Caco-2 (cell line): ENCODE measurements around the genes GSAP and RSBN1L.

DNA sequence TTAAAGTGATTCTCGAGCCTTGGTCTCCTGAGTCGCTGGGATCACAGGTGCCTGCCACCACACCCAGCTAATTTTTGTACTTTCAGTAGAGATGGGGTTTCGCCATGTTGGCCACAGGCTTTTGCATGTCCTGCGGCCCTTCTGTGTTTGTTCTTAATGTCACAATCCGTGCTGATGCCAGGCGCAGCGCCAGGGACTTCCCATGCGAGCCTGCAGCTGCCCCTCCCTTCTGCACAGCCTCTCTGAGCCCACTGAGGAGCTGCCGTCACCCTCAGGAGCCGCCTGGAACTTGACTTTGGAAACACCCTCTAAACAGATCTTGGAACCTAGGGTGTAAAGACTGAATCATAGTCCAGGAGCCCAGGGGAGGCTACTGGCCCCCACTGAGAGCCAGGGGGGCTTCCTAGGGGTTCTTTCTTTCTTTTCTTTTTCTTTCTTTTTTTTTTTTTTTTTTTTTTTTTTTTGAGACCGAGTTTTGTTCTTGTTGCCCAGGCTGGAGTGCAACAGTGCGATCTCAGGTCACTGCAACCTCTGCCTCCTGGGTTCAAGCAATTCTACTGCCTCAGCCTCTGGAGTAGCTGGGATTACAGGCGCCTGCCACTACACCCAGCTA, 24.1 kb downstream of the SPDYE17 start:
- PRO-cap: no peak
- RRBS: no CpG with 5 or more reads among the region's 13 CpGs

DNA sequence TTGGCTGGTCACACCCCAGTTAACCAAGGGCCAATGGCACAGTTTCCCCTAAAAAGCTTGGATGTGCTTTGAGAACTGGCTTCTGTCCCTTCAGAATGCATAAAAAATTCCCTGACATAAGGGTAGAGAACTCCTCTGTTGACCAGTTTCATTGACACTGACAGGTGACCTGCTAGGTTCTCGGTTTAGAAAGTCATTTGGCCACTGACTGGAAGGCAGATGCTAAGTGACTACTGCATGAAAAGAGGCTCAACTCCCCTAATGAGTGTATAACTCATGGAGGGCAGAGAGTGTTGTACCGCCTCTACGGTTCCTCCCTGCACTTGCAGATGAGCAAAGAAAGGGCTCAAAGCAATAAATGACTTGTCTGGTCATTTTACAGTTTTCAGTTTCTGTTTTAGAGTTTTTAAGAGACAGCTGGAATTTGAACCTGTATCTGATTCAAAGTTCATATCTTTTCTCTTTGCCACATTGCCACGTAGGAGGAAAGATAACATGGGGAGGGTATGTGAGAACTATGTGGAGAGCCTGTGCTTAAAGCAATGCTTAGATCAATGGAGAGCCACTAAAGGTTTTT, 2.9 kb upstream of the FGL2 start:
- PRO-cap: no peak
- RRBS: no CpG with 5 or more reads among the region's 4 CpGs

GRCh38 chr7:77224305-77225012, 24.8 kb upstream of the FGL2 start:
- PRO-cap: no peak
- RRBS: no CpG with 5 or more reads among the region's 4 CpGs

DNA sequence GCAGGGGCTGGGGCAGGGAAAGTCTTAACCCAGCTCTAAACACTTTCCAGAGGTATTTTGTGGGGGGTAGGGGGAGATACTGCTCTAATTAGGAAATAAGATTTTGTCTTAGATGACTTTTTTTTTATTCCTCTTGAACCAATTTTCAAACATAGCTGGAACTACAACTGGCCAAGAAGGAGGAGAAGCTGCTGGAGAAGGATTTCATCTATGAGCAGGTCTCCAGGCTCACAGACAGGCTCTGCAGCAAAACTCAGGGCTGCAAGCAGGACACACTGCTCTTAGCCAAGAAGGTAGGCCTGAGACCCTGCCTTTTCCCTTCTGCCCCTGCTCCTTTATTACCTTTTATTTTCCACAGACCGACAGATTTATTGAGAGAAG, 87.7 kb upstream of the FGL2 start:
- PRO-cap: no peak
- RRBS: no CpG with 5 or more reads among the region's 1 CpG

- PRO-cap: bidirectional peak, plus-strand start at chr7:77415996, minus-strand start at chr7:77415788; bidirectional peak, plus-strand start at chr7:77416211, minus-strand start at chr7:77416424; unidirectional peak, minus-strand start at chr7:77416834
- RRBS: 2% methylated on average over 65 of the region's 107 CpGs
These were observed at the start of gene GSAP for GRCh38 chr7:77415848-77417105. Gene GSAP (minus strand): TSS chr7:77416349.

GRCh38 chr7:77427779-77428530, 11.8 kb upstream of the GSAP start:
- PRO-cap: no peak
- RRBS: no CpG with 5 or more reads among the region's 6 CpGs

GRCh38 chr7:77562941-77563801, 26.1 kb downstream of the PTPN12 start:
- PRO-cap: no peak
- RRBS: no CpG with 5 or more reads among the region's 3 CpGs

DNA sequence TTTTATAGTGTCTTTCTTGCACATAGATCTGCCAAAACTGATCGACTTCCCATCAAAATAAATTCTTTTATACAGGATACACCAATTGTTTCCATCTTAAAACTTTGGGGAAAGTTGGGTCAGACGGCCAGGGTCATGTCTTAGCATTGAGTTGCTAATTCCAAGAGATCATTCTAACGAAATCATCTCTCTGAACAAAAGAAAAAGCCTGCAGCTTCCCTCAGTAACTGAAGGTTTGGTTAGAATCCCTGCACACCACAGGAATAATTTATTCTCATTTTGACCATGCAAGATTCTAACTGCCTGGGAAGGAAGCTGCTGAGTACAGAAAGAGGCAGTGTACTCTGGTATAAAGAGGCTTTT, 77.1 kb upstream of the RSBN1L start:
- PRO-cap: no peak
- RRBS: no CpG with 5 or more reads among the region's 3 CpGs

DNA sequence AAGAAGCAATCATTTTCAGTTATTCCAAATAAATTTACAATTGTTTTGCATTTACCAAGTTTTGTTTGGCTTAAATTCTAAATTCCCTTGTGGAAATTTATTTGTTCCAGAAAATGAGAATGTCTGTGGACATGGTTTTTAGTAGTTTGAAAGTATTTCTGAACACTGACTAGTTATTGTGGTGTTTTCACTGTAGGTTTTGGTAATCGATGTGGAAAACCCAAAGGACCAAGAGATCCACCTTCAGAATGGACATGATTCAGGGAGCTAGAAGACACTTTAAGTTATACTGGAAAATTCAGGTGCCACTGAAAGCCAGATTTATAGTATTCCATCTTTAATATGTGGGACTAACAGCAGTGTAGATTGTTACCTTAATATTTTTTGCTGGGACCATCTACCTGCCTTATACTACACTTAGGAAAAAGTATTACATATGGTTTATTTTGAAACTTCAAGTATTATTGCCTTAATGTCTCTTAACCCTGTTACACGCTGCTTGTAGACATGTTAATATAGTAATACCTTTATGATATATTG, 57.2 kb upstream of the RSBN1L start:
- PRO-cap: no peak
- RRBS: no CpG with 5 or more reads among the region's 2 CpGs

- PRO-cap: bidirectional peak, plus-strand start at chr7:77696467, minus-strand start at chr7:77696255
- RRBS: 5% methylated on average over 6 of the region's 17 CpGs
These were observed at the start of gene RSBN1L for GRCh38 chr7:77696390-77696529. Gene RSBN1L (plus strand): TSS chr7:77696459.

DNA sequence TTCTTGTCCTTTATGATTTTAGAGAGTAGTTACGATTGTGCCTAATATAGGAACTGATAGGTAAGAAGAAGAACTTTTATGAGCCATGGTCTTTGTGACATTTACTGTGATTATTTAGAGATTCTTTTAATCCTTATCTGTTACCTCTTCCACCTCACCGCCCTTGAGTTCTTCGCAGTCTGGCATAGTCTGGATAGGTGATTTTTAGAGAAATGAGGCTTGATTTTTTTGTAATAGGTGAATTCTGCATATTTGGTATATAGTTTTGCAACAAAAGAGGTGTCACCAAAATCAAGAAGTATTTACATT, 37.0 kb downstream of the TMEM60 start:
- PRO-cap: no peak
- RRBS: no CpG with 5 or more reads among the region's 3 CpGs

DNA sequence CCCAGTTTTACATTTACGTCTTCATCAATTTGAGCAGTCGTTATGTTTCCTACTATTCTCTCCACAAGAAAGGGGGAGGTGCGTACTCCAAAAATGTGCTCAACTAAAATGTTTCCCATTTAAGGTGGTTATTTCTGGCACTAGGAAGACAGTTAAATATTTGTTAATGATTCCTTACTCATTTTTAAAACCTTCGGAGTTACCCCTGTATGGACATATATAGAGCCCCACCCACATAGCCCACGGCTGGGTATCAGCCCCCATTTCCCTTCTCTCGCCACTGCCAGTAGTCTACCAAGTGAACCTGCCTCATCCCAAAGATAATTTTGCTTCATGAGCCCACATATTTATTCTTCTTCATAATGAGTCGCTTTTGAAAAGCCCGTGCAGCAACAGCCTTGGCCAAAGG, 719 bp downstream of the TMEM60 start:
- PRO-cap: no peak
- RRBS: no CpG with 5 or more reads among the region's 8 CpGs

DNA sequence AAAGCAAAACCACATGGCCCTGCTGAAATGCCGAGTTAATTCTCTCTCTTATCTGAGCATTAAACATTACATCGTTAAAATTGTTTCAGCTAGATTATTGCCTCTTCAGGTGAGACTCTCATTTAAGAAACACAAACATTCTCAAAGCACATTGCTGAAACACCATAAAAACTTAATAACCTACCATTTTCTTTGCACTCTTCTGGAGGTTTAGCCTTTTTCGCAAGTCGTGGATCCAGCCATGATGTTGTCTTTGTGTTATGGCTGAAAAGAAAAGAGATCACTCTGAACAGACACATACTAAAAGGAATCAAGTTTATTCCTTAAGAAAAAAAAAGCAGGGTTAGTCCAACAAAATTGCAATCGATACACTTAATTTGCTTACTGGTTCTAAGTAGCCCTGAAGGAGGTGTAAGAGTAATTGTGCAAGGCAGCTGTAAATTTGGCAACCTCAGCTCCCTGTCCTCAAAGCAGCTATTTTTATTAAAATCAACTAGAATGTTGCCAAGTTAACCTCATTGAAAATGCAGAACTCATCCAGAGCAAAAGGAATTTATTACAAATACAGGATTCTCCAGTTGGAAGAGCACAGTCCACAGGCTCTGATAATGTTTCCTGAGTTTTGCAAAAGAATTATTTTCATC, 691.5 kb upstream of the TMEM60 start:
- PRO-cap: no peak
- RRBS: no CpG with 5 or more reads among the region's 5 CpGs

DNA sequence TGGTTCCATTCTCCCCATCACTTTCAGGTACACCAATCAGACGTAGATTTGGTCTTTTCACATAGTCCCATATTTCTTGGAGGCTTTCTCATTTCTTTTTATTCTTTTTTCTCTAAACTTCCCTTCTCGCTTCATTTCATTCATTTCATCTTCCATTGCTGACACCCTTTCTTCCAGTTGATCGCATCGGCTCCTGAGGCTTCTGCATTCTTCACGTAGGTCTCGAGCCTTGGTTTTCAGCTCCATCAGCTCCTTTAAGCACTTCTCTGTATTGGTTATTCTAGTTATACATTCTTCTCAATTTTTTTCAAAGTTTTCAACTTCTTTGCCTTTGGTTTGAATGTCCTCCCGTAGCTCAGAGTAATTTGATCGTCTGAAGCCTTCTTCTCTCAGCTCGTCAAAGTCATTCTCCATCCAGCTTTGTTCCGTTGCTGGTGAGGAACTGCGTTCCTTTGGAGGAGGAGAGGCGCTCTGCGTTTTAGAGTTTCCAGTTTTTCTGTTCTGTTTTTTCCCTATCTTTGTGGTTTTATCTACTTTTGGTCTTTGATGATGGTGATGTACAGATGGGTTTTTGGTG, 219.0 kb downstream of the MAGI2 start:
- PRO-cap: no peak
- RRBS: no CpG with 5 or more reads among the region's 13 CpGs

GRCh38 chr7:80135309-80135898, 773 bp downstream of the GNAI1 start:
- PRO-cap: no peak
- RRBS: 3% methylated on average over 12 of the region's 52 CpGs

- PRO-cap: no peak
- RRBS: no CpG with 5 or more reads among the region's 6 CpGs
These were observed 137.5 kb downstream of the GNAT3 start for GRCh38 chr7:80374343-80374817.

GRCh38 chr7:80639617-80640430, 1.4 kb downstream of the CD36 start:
- PRO-cap: no peak

DNA sequence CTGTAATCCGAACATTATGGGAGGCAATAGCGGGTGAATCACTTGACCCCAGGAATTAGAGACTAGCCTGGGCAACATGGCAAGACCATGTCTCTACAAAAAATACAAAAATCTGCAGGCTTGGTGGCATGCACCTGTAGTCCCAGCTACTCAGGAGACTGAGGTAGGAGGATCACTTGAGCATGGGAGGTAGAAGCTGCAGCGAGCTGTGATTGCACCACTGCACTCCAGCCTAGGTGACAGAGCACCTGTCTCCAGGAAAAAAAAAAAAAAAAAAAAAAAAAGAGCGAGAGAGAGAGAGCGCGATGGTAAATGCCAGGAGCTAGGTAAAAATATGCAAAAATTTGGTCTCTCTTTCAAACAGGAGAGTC, 78.6 kb downstream of the SEMA3C start:
- PRO-cap: no peak
- RRBS: no CpG with 5 or more reads among the region's 6 CpGs

GRCh38 chr7:80869914-80870433, 48.9 kb downstream of the SEMA3C start:
- PRO-cap: unidirectional peak, minus-strand start at chr7:80870102
- RRBS: no CpG with 5 or more reads among the region's 1 CpG

DNA sequence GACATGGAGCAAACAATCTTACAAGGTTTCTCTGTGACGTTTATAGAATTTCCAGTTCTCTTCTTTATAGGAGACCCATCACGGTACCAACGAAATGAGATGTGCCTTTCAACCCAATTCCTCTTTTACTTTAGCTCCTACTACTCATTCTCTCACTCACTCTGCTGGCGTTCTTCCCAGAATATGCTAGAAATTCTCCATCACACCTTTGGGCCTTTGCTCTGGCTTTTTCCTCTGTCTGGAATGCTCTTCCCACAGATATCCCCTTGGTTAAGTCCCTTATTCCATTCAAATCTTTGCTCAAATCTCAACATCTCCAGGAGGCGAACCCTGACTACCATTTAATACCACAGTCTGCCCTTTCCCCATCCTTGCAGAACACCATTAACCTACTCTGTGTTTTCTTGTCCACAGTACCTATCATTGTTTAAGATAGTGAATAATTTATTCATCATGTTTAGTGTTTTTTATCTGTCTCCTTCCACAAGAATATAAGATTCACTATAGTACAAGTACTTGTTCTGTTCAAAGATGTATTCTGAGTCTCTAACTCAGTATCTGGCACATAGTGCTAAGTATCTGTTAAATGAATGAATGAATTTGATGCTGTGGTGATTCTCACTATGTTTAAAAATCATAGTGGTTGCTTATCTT, 38.9 kb downstream of the SEMA3C start:
- PRO-cap: no peak
- RRBS: no CpG with 5 or more reads among the region's 5 CpGs